T47D (cell line): ENCODE measurements around a stretch of chr4.

GRCh38 chr4:119039093-119039605 lies 96.5 kb upstream of the MYOZ2 start:
- RRBS = no CpG with 5 or more reads among the region's 2 CpGs

DNA sequence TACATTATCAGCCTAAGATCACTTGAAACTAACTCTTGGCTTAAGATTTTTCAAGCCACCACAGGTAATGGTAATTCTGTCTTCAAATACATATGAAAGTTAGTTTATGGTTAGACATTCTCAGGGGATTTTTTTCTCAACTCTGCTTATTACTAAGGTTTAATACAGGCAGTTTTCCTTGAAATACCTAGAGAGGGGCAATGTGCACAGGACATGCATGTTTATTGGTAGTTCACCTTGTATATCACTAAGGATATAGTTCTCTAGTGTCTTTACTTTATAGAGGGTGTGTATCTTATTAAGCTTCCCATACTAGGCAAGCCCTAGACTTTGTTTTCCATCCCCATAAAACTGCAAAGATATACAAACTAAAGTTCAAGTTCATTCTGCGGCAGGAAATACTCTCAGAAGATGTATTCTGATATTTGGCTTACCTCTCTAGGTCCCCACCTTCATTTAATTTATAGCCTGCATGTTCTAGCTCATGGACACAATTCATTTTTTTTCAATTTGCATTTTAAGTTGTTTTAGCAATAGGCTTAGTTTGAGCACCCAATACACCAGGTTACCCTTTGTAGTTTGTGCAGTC lies 38.2 kb upstream of the MYOZ2 start:
- RRBS = no CpG with 5 or more reads among the region's 1 CpG

GRCh38 chr4:119210669-119211065 lies 1.8 kb upstream of the USP53 start:
- RRBS = no CpG with 5 or more reads among the region's 4 CpGs

DNA sequence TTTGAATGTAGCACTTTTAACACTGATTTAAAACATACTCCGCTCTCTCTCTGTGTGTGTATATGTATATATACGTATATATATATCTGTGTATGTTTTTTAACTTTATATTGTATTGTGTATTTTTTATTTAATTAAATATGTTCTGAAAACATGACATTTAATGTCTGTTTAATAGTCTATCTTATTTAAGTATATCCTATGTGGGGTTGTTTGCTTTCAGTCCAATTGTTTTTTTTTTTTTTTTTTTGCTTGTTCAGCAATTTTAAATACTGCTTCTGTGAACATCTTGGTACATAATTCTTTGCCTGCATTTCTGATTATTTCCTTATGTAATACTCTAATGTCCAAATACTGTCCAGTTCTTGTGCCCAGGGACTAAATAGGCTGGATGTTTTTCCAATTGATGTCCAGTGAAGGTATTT lies 45.1 kb upstream of the MAD2L1 start:
- RRBS = no CpG with 5 or more reads among the region's 2 CpGs

DNA sequence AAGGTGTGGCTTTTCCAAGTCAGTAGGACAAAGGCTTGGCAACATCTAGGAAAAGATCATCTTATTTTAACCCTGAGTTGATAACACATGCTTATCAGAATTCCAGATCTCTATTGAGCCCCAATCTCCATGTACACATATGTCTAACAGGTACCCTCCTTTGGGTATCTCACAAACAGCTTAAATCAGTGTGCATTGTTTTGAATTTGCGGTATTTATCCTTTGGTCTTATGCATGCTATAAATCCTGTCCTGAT lies 166.5 kb downstream of the PRDM5 start:
- RRBS = no CpG with 5 or more reads among the region's 1 CpG

DNA sequence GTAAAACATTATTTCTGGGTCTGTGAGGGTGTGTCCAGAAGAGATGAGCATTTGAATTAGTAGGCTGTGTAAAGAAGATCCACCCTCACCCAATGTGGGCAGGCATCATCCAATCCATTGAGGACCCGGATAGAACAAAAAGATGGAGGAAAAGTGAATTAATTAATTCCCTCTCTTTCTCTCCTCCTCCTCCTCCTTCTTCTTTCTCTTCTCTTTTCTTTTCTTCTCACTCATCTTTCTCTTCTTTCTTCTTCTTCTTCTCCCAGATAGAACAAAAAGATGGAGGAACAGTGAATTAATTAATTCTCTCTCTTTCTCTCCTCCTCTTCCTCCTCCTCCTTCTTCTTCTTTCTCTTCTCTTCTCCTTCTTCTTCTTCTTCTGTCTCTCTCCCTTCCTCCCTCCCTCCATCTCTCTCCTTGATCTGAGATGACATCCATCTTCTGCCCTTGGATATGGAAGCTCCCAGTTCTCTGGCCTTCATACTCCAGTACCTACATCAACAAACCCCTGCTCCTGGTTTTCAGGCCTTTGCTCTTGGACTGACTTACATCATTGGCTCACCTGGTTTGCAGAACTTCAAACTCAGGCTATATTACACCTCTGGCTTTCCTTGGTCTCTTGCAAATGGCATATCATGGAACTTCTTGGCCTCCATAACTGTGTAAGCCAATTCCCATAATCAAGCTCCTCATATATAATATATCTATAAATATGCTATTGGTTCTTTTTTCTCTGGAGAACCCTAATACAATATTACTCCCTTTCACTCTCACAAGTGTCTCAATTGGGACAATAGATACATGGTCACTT lies 164.8 kb downstream of the PRDM5 start:
- RRBS = no CpG with 5 or more reads among the region's 1 CpG

DNA sequence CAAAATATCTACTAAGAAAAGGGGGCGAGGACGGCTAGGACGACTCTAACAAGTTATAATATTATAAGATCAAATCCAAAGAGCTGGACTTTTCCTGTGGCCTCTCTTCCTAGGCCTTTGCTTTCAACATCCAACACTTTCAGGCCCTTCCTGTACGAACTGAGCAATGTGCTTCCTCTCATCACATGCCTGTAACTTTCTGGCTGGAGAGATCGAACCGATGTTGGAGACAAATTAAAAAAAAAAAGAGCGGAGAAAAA lies 966 bp downstream of the PRDM5 start:
- RRBS = no CpG with 5 or more reads among the region's 7 CpGs

GRCh38 chr4:121057115-121058103 lies 14.9 kb downstream of the NDNF start:
- RRBS = 14% methylated on average over 1 of the region's 12 CpGs

- RRBS = no CpG with 5 or more reads among the region's 3 CpGs
Measured at GRCh38 chr4:121216354-121216746, 52.2 kb upstream of the TNIP3 start.

DNA sequence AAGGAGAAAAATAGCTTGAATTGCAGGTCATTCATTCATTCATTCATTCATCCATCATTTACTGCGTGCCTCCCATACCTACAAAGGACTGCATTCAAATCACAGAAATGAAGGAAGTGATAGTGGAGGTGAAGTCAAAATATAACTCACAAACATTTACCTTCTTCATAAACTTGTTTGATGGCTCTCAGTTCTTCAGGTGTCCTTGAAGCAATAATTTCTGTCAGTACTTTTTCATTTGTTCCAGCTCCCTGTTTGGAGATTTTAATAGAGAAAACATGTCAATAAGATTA lies 15.3 kb downstream of the ANXA5 start:
- RRBS = no CpG with 5 or more reads among the region's 1 CpG

DNA sequence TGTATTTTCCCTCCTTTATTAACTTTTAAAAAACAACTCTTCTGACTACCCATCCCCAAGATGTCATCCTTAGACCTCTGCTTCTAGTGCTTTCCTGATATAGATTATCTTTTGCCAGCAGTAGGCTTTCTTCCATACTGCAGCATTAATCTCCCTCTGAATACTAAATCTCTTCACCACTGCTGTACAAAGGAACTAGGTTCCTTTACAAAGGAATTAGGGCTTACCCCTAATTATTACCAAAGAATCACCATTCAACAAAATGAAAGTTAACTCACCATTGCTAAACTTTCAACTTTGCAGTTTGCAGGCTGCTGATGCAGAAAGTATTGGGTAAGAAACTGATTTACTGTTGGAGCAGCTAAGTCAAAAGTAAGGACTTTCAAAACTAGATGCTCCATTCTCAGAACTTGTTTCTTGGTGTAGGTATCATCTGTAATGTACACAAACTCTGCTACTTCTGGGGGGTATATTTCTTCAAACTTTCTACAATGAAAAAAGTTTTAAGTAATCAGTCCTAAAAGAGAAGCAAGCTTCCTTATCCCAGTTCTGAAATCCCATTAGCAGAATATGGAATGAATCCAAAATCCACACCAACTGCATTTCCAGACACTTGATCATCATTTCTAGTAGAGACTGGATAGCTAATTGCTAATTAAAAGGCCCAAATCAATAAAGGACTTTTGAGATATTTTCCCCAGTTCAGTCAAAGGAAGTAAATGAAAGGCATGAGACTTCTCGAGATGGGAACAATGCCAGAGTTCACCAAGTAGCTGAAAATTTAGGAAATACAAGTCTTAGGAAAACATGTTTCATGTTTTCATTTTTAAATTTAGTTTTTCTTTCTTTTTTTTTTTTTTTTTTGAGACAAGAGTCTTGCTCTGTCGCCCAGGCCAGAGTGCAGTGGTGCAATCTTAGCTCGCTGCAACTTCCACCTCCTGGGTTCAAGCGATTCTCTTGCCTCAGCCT lies 4.3 kb downstream of the CCNA2 start:
- RRBS = no CpG with 5 or more reads among the region's 4 CpGs

DNA sequence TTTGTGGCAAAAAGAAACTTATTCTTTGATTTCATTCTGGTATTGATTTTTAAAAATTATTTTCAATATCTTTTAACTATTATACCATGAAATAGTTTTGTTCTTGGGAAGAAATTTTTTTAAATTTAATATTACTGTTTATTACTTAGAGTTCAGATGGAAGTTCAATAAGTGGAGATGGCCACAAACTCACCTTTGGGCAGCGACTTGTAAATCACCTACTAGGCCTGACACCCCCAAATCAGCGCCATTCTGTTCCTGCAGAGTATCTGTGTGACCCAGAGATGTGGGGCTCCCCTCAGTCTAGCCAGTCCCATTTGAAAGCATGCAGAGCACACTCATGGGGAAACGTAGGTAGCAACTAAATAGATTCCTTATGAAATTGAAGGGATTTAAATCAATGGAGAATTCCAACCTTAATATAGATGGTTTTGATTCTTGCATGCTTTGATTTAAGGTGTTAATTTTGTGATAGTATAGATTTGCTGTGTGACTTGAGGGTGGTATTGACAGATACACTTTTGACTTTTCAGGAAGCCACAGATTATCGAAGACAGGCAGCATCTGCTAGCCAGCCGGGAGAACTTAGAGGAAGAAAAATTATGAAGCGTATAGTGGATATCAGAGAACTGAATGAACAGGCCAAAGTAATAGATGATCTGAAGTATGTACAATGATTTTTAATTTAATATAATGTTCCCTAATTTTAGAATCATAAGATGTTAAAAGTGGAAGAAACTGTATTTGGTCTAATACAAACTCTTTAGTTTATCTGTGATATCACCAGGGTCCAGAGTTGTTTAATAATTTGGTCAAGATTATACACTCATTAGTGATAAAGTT lies 62.4 kb upstream of the ADAD1 start:
- RRBS = no CpG with 5 or more reads among the region's 6 CpGs

DNA sequence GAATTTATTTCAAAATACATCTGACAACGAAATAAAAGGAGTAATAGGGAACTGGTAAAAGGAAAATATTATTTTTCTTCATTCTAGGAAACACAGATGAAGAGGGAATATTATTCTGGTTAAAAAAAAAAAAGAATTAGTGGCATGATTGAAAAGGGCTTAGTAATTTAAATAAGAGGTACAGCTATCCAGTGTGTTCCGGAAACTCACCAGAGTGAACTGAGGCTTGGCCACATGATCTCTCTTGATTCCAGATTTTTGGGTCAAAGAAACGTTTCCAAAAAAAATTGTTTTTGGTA lies 28.1 kb upstream of the FGF2 start:
- RRBS = no CpG with 5 or more reads among the region's 3 CpGs

DNA sequence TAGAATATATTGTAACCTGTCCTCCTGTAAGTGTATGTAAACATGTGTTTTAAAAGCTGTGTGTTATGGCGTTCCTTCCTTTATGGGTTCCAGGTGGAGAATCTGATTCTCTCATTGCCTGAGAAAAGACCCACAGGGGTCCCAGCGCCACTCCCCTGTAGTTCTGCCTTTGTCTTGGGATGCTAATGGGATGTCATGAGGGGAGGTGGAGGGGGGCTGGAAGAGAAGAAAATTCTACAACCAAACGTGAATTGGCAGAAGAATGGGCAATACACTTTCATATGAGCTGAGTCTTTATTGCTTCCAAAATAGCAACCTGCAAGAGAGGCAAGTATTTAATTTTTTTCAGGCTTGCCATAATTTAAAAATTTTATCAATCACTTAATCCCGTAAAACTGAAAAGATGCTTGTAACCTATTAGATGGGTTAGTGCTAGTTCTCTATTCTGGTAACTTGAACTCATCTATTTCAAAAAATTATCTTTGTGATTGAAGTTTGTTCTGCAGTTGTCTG lies 1.8 kb downstream of the FGF2 start:
- RRBS = no CpG with 5 or more reads among the region's 4 CpGs

DNA sequence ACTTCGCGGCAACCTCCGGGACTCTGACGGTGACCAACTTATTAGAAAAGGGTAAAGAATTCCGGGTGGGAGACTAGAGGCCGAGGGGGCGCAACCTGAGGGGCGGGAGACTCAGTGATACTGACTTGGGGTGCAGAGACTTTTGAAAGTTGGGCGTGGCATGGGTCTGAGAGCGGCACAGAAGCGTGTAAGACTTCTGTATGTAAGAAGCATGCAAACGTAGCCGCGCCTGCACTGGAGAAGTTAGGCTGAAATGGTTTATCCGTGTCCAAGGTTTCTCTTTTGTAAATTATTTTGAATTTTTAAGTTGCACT lies 334 bp downstream of the SPATA5 start:
- RRBS = 11% methylated on average over 1 of the region's 15 CpGs

- RRBS = no CpG with 5 or more reads among the region's 2 CpGs
Measured at GRCh38 chr4:122979133-122979394, 56.2 kb downstream of the SPATA5 start.

DNA sequence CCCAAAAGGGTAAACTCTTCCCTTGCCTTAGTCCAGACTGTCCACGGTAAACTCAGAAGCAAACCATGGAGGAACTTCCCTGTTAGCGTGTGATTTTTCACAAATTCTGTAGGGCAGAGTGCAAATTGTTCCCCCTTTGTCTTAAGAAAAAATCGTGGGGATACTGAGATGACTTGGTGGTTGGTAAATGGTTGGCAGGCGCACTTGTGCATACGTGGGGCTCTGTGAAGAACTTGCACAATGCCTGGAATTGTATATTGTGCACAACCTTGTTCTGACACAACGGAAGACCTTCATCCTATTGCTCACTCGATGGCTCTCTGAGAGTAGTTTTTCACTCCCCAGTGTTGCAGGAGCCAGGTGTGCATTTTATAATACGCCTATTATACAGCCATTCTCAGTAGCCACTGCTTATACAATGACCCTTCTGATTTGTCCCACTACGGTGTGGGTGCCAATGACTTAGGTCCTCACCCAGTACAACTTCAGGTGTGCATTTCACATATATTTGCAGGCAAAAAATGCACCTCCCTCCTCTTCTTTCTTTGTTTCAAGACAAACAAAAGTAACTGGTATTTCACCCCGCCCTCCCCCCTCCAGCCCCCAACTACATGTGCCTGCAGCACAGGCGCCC lies 150.1 kb downstream of the SPRY1 start:
- RRBS = no CpG with 5 or more reads among the region's 11 CpGs

DNA sequence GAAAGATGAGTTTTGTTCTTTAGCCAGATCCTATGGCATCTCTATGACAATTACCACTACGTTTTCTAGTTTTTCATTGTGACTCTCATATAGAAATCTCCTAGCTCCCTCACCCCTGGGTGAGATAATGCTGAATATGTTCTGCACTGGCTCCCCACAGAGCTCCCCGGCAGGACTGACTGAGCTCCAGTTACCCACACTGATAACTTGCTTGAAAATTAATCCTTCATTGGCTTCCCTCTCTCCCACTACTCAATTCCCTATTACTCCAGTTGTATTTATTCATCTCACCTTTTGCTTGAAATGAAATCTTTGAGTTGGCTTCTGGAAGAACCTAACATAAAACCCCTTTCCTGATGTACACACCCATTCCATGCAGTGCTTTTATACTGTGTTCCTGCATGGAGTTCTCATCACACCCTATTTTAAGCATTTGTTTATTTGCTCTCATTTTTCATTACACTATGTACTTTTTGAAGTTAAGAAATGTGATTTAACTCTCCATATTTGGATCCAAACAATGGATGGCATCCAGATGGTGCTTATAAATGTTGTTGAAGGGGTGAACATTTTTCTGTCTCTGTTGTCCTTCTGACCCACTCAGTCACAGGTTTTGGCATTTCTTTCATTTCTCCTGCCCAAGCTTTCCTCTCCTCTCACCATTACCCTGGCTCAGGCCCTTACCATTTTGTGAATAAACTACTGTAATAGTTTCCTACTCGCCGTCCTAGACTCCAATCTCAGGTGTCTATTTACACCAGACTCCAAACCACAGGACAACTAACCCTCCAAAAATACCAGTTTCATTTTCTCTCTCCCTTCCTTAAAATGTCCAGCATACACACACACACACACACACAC lies 623.4 kb downstream of the SPRY1 start:
- RRBS = no CpG with 5 or more reads among the region's 4 CpGs